HGPS cell (cell line): ENCODE results near the genes PUDP, PNPLA4 and ANOS1.

DNA sequence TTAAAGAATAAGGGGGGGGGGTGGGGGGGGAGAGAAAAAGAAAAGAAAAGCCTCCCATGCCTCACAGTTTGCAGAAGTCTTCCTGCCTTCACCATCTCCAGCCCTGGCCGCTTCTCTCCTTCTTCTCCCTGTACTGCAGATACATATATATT is 843 bp downstream of the NLGN4X start:
- RRBS: no CpG with 5 or more reads among the region's 1 CpG

DNA sequence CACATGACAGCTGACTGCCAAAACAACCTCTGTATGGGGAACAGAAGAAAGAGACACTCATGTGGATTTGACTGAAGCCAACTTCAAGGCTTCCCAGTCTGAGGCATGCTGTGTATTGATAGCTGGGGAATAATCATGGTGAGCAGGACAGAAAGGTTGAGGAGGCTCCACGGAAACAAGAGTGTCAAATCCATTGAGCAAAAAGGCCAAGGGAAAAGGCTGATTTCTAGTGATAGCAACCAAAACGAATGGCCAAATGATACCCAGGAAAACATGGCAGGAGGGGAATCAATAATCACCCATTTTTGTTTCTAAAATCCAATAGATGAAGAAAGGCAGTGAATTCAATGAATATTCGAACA is 74.1 kb upstream of the VCX3A start:
- RRBS: no CpG with 5 or more reads among the region's 3 CpGs

DNA sequence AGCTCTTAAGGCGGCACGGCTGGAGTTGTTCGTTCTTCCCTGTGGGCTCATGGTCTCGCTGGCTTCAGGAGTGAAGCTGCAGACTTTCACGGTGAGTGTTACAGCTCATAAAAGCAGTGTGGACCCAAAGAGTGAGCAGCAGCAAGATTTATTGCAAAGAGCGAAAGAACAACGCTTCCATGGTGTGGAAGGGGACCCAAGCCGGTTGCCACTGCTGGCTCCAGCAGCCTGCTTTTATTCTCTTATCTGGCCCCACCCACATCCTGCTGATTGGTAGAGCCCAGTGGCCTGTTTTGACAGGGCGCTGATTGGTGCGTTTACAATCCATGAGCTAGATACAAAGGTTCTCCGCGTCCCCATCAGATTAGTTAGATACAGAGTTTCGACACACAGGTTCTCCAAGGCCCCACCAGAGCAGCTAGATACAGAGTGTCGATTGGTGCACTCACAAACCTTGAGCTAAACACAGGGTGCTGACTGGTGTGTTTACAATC is 154.9 kb upstream of the VCX3A start:
- RRBS: no CpG with 5 or more reads among the region's 14 CpGs

- RRBS: no CpG with 5 or more reads among the region's 6 CpGs
These were observed 63.4 kb upstream of the STS start for GRCh38 chrX:7083976-7084605.

DNA sequence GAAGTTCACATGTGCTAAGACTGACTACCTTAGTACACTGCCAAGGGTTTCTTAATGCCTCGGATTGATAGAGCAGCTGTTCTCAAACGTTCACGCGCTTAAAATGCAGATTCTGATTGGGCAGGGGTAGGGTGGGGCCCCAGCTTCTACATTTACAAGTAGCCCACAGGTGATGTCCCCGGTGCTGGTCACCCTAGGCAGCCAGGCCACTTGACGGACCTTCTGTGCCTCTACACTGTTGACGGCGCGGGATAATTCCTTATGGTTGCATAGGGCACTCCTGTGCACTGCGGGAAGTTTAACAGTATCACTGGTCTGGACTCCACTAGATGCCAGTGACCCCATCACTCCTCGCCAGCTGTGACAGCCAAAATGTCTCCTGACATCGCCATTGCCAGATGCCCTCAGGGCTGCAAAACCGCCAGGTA is 390 bp upstream of the STS start:
- RRBS: no CpG with 5 or more reads among the region's 13 CpGs

DNA sequence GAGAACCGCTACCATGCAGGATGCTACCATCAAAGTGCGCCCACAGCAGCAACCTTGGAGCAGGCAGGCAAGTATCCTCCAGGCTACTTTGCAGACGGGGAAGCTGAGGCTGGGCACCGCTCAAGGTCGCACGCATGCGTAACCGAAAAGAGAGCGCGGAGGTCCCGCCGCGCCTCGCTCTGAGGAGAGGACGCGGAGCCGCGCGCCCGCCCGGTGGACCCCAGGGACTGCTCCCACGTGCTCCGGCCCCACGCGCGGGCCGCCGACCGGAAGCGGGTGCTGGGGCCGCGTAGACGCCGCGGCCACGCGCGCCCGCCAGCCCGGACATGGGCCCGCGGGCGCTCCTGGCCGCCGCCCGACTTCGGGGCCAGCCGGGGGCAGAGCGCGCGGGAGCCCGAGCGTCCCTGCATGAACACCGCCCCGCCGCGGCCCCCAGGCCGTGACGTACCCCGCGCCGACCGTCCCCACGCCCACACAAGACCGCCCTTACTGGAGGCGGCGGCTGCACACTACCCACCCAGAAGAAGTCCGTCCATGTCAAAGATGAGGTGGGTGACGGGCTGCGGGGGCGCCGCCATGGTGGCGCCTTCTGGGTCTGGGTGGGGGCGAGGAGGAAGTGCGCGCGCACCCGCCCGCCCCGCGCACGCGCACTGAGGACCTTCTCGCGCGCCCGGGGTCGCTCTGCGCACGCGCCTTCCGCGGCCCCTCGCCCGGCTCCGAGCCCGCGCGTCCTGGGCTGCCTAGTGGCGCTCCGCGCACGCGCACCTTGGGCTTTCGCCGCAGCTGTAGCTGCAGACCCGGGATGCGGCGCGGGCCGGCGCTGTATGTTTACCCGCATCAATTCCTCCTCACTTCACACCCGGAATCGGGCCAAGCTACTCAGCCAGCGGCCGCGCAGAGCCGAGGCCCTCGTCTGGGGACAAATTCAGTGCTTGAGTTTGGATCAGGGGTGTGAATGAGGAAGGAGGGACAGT is at the start of gene PUDP:
Gene PUDP, minus strand, starts transcription at position 618 of the 974 bp plus-strand sequence.
- RRBS: 1% methylated on average over 38 of the region's 120 CpGs

DNA sequence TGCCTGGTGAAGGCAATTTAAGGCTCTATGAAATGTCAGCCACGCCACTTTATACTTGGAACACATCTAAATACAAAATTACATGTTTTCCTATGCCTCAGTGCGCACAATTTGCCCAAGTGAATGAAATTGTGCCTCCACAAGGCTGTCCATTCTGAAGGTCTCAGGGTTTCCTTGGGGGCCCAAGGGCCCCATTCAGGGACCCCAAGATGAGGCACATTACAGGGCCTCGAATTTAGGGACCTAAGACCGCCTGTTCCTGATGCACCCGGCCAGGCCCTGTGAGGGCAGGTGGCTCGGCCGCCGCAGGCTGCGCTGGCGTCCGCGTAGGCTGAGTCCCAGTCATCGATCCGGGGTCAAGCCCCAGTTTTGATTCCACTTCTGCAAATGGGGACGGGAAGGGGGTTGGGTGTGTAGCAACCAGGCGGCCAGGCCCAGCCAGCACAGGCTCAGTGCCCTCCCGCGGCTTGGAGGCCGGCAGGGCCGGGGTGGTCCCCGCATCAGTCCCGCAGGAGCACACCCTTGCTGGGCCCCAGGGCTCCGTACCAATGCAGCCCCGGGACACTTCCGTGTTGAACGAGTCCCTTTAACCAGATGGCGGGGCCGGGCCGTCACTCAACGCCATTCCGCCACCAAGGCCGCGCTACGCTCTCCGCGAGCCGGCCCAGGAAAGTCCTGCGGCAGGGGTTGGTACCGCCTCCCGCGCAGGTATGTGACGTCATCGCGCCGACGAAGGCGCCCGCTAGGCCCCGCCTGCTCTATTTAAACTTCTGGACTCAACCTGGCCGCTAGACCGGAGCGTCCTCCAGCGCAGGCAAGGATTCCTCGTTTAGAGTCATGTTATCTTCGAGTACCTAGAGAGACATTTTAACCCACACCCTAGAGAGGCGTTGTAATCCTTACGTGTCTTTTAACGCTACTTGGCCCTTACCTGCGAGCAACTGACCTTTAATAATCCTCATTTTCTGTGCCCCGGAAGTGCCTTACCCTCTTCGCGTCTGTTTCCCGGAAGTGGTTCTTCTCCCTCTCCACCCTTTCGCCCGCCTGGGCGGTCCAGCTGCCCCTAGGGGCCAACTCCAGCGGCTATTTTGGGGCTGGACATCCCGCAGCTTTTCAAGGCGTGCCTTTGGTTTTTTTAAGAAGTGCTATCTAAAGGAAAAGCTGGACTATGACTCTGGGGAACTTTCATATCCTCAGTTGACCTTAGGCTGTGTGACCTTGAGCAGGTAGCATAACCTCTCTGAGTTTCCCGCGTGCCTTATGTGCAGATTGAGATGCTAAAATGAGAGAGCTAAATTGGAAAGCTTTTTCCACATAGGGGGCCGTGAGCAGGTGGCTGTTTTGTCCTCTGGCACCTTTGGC is at the start of gene PNPLA4:
Gene PNPLA4, minus strand, starts transcription at position 674 of the 1,362 bp plus-strand sequence.
- RRBS: 17% methylated on average over 25 of the region's 72 CpGs

DNA sequence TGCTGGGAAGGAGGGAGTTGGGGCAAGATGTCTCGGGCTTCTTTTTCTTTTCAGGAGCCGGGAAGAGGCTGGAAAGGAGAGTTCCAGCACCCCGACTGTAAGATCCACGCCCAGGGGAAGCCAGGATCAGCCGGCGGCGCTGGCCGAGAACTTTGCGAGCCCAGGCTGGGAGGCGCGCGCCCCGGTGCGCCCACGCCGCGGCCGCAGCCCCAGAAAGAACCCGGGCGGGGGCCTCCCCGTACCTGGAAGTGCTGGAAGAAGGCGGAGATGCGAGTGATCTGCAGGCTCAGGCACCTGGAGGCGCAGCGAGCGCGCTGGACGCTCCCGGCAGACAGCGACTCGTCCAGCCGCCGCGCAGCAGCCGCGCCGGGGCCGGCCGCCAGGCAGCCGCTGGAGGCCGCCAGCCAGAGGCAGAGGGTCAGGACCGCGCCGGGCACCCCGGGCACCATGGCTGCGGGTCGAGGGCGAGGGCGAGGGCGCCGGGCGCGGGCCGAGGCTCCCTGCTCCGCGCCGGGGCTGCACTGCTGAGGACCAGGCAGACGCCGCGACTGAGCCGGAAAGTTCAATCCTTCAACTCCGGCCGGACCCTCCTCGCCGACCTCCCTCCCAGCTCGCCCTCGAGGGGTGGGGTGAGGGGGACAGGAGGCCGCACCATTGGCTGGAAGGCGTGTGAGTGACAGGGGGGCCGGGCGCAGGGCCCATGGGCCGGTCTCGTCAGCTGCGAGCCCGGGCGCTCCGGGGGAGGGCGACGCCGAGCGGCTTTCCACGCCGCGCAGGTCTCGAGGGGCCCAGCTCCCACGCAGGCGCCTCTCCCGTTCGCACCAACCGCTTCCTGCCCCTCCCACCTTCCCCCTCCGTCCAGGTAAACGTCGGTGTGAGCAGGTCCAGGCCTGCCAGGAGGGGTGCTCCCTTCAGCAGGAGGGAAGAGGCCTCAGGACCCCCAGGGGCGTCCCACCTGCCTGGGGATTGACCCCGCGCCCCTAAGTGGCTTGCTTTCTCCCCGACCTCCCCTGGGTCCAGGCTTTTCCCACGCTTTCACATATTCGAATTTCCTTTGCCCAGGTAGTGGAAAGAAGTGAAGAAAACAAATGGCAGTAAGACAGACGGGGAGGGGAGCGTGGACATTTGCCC is at the start of gene ANOS1:
Gene ANOS1, minus strand, starts transcription at position 550 of the 1,131 bp plus-strand sequence.
- RRBS: 3% methylated on average over 44 of the region's 101 CpGs

GRCh38 chrX:8988327-8989059 is 45.4 kb downstream of the FAM9B start:
- RRBS: 92% methylated on average over 2 of the region's 11 CpGs

GRCh38 chrX:9148692-9149478 is 115.0 kb upstream of the FAM9B start:
- RRBS: no CpG with 5 or more reads among the region's 10 CpGs

- RRBS: no CpG with 5 or more reads among the region's 6 CpGs
These were observed 75.0 kb downstream of the TBL1X start for GRCh38 chrX:9539569-9540492.

GRCh38 chrX:9646713-9647152 is 118.9 kb downstream of the GPR143 start:
- RRBS: no CpG with 5 or more reads among the region's 7 CpGs

- RRBS: no CpG with 5 or more reads among the region's 16 CpGs
These were observed 103.8 kb downstream of the GPR143 start for GRCh38 chrX:9661546-9662545.

GRCh38 chrX:10048159-10048454 is 80.9 kb downstream of the CLDN34 start:
- RRBS: no CpG with 5 or more reads among the region's 10 CpGs

- RRBS: 35% methylated on average over 4 of the region's 27 CpGs
These were observed 45.2 kb upstream of the CLCN4 start for GRCh38 chrX:10111380-10112215.

DNA sequence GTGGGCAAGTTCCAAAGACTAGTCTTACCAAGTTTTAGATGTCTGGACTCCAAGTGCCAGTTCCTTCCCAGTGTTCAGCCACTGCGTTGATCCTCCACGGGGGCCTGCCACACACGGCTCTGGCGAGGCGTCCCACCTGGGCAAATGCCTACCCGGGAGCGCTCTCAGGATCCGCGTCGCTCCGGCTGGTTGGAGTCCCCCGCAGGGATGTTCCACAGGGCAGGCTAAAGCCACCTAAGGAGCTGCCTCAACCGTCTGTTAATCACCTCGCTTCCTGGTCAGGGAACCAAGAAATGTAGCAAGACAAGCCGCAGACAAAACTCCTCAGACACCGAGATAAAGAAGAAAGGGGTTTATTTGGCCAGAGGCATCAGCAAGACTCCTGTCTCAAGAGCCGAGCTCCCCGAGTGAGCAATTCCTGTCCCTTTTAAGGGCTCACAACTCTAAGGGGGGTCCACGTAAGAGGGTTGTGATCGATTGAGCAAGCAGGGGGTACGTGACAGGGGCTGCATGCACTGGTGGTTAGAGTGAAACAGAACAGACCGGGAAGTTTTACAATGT is 30.7 kb downstream of the MID1 start:
- RRBS: no CpG with 5 or more reads among the region's 22 CpGs

DNA sequence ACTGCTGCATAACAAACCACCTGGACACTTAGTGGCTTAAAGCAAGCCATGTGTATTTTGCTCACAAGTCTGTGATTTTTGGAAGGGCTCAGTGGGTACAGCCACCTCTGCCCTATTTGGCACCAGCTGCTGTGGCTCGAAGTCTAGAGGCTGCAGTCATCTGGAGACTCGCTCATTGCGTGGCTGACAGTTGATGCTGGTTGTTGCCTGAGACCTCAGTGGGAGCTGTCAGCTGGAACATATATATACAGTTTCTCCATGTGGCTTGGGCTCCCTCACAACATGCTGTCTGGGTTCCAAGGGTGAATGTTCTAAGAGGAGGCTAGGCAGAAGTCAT is 60.8 kb upstream of the MID1 start:
- RRBS: no CpG with 5 or more reads among the region's 3 CpGs

DNA sequence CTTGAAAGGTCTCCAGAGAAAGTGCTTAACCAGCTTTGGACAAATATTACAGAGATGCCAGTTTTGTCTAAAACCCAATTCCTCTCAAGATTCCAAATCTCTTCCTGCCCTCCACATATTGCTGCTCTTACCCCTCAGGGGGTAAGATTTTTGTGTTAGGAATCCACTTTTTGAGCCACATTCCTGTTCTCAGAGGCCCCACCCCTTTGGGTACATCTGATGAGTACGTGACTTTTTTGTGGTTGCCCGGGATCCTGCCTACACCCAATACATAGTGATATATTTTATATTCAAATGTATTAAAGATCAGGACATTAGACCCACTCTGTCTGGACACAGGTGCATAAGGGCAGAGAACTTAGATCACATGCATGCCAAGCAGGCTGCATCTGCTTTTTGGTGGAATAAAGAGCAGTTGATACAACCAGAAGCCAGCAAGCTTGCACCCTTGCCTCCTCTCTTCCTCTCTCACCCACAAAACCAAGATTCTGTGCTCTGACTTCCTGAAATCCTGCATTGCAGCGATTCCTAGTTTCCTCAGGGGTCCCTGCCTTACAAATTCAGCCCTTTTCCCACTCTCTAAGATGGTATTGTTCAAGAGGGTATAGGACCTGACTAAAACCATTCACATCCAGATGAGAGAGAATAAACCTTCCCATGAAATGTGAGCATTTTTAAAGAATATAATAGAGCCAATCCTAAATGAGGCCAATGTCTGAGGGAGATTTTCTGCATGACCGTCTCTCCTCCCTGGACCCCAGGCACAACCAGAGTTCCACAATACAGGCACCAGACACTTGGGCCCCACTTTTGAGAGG is 2.2 kb downstream of the AMELX start:
- RRBS: no CpG with 5 or more reads among the region's 4 CpGs

- RRBS: no CpG with 5 or more reads among the region's 9 CpGs
These were observed 960 bp downstream of the MSL3 start for GRCh38 chrX:11759045-11759349.

DNA sequence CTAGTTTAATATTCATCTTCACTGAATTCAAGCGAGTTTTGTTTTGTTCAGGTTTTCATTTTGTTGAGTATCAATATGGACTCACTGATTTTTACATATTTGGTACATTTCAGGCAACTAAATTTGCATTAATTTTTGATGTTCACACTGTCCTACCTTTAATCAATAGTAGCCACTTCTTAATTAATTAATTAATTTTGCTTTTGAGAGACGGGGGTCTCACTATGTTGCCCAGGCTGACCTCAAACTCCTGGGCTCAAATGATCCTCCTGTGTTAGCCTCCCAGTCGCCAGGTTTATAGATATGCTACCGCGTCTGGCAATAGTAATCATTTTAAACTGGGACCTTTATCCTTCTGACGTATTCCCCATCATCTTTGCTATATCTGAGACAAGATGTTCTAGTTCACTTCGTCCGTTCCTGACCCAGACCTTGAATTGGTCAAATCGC is 7.4 kb upstream of the PRPS2 start:
- RRBS: no CpG with 5 or more reads among the region's 9 CpGs